Airway epithelial cell (primary cell): ENCODE measurements around the gene ENSG00000188897.

- RAMPAGE, long total RNA = no peak
Measured at GRCh38 chr16:11253204-11254062, 2.6 kb downstream of the SOCS1 start.

GRCh38 chr16:11497131-11497943, 29.7 kb downstream of the ENSG00000188897 start:
- RAMPAGE, long total RNA = no peak

- RAMPAGE, long total RNA = no peak
Measured at GRCh38 chr16:11497944-11498197, 29.2 kb downstream of the ENSG00000188897 start.

- RAMPAGE, long total RNA = no peak
Measured at GRCh38 chr16:11527065-11527264, at the start of gene ENSG00000188897. ENSG00000188897 (minus strand) TSS chr16:11527247.

- RAMPAGE, long total RNA = no peak
Measured at GRCh38 chr16:11540489-11540867, 13.4 kb upstream of the ENSG00000188897 start.

- RAMPAGE, long total RNA = no peak
Measured at GRCh38 chr16:11562601-11563368, 23.9 kb downstream of the LITAF start.

DNA sequence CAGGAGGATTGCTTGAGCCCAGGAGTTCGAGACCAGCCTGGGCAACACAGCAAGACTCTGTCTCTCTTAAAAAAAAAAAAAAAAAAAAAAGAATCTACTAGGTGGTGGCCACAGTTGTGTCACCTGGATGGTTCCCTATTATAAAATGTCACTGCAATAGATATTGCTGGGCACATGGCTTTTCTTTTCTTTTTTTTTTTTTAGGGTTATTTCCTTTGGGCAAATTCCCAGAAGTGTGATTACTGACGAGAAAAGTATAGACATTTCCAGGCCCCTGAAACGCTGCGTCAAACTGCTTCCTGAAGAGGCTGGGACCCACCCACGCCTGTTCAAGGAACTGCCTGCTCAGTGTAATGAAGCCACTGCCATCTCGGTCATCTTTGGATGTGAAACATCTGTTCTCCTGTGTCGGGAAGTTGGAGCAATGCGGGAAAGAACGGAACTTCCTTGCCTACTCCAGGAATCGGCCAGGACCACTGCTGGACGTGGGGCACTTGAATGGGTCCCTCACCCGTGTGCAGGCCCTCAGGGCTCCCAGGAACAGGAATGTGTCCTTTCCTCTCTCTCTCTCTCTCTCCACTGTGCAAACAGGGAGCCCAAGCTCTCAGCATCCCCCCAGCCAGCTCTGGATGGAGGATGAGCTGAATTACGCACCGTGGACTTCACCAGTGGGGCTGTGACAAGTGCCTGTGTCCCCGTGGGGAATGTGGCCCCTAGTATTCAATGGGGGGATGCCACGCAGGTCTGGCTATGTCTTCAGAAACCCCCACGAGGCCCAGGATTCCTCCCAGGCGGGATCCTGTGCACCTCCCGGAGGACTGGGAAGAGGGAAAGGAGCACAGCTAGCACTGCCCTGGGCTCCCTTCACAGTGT, 18.1 kb upstream of the LITAF start:
- RAMPAGE, long total RNA = no peak

DNA sequence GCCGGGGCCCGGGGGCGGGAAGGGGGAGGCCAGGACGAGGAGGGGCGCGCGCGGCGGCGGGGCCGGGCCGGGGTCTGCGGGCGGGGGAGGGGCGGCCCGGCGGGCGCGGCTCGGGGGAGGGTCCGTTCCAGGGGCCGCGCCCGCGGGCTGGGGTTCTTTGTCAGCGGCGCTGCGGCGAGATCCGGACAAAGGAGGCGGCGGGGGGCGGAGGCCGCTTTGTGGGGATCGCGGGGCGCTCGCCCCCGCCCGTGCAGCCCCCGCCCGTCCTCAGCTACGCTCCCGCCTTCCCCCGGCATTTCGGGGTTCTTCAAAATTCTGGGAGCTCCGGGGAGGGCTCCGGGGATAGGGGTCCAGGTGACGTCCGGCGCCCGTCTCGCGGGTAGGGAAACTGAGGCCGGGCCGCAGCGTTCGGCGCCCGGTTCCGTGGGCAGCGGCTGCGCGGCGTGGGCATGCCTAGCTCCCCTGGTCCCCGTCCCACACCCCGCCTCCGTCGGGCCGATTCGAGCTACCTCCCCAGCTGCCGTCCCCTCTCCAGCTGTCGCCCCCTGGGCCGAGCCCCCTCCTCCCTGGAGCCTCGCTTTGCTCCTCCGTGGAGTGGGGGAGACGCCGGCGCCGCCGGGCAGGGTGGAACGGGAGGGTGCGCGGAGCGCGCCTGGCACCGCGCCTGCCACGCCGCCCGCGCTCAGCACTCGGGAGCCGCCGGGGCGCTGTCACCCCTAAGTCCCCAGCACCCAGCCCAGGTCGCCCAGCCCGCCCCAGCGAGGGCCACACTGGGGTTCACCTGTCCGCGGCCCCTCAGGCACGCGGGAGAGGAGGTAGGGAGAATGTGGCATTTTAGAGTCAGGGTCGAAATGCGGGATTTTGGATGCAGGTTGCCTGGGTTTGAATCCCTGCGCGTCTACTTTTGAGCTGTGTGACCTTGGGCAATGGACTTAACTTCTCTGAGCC, 604 bp downstream of the SNN start:
- RAMPAGE, long total RNA = no peak

GRCh38 chr16:11673812-11674487, 5.7 kb downstream of the SNN start:
- RAMPAGE, long total RNA = no peak

- RAMPAGE, long total RNA = no peak
Measured at GRCh38 chr16:11839387-11840213, 11.7 kb downstream of the RSL1D1 start.

DNA sequence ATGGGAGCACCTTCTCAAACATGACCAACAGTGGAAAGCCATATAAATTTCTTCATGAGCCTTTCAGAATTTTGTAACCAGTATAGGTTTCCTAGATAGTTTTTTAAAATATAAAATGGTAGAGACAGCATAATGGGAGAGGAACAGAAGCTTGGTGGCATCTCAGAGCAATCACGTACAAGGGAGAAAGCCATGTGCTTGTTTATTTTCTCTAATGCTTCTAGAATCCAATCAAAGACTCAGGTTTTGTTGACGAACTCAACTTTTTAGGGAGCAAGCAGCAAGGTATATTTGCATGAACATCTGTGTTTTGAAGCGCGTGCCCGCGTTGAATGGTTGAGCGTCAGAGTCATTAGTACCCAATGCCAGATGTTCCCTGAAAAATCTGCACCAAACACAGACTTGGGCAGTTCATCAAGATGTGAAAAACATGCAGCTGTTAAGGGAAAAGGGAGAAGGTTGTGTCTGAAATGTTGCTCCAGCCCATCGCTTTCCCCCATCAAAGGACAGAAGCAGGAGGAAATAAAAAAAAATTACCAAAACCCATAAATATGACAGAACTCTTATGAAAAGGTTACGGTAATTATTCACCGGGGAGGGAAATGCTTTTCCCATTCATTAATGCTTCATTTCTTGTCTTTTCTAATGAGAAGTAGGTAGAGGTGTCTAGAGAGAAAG, 170.4 kb downstream of the SNX29 start:
- RAMPAGE, long total RNA = no peak

DNA sequence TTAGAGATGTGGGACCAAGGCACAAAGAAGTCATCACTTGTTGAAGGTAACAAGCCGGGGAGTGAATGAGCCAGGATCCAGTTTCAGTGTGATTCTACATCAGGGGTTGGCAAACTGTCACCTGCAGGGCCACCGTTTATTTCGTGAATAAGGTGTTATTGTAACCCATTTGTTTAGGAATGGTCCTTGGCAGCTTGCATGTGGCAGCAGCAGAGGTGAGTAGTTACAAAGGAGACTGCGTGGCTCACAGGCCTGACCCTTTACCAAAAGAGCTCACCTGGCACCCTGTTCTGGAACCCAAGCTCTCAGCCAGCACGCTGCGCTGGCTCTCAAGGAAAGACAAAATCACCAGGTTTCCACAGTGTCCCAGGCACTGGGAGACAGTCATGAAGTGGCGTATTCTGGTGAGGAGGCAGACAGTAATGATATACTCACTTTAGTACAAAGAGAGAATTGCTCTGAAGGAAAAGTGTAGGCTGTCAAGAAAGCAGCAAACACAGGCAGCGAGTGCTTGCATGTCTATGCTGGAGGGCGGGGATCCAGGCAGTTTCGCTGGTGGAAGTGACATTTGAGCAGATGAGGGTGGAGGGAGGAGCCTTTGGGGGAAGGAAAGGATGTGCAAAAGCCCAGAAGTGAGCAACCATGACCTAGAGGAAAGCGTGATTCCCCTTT, 191.3 kb downstream of the SNX29 start:
- RAMPAGE, long total RNA = no peak

DNA sequence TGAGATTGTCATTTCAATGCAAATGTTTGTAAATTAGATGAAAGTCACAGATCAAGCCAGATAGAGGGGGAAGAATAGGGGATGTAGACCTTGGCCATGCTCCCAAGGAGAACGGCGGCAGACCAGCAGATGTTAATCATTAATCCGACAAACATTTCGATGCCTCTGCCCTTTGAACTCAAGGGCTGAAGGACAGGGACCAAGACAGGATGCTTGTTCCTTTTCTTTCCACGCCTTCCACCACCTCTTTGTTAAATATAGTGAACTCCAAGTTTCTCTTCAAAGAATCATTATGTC, 190.4 kb downstream of the CPPED1 start:
- RAMPAGE, long total RNA = no peak

GRCh38 chr16:12771126-12771710, 32.5 kb downstream of the CPPED1 start:
- RAMPAGE, long total RNA = no peak

GRCh38 chr16:12801401-12802110, 2.1 kb downstream of the CPPED1 start:
- RAMPAGE, long total RNA = no peak

- RAMPAGE, long total RNA = no peak
Measured at GRCh38 chr16:13913310-13913549, 6.7 kb upstream of the ERCC4 start.

- RAMPAGE, long total RNA = no peak
Measured at GRCh38 chr16:13995310-13995623, 75.3 kb downstream of the ERCC4 start.

GRCh38 chr16:14013453-14014453, 57.4 kb upstream of the MRTFB start:
- RAMPAGE, long total RNA = no peak

- RAMPAGE, long total RNA = no peak
Measured at GRCh38 chr16:14106653-14107255, 35.6 kb downstream of the MRTFB start.

DNA sequence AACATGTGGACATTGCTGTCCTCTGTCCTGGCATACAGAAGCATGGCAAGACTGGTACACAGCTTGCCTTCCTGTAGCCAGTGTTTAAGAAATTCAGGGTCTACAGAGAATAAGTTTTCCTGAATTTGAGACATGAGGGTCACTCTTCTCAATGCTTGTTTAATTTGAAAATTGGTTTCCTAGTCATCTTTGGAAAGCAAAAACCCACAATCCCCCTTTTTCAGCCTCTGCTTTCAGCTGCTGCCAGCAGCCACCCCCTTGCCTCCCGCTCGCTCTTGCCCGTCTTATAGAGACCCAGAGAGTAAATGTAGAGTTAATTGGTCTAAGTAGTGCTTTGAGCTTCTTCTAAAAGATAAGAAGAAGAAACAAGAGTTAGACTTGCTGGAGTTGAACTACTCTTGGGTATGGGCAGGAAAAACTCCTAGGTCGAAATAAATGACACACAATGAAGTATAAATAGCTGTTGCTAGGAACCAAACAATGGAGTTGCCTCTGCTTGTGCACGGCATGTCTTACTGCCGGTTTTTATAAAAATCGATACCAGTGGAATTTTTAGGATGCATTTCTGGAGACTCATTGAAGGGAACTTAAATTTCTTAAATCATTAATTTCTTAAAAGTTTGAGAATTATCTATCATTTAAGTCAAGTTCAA, 116.7 kb downstream of the MRTFB start:
- RAMPAGE, long total RNA = no peak